Gastrocnemius medialis (tissue), 3 donors: ENCODE data around the genes B3GNT3, RPL18A and MAST3.

DNA sequence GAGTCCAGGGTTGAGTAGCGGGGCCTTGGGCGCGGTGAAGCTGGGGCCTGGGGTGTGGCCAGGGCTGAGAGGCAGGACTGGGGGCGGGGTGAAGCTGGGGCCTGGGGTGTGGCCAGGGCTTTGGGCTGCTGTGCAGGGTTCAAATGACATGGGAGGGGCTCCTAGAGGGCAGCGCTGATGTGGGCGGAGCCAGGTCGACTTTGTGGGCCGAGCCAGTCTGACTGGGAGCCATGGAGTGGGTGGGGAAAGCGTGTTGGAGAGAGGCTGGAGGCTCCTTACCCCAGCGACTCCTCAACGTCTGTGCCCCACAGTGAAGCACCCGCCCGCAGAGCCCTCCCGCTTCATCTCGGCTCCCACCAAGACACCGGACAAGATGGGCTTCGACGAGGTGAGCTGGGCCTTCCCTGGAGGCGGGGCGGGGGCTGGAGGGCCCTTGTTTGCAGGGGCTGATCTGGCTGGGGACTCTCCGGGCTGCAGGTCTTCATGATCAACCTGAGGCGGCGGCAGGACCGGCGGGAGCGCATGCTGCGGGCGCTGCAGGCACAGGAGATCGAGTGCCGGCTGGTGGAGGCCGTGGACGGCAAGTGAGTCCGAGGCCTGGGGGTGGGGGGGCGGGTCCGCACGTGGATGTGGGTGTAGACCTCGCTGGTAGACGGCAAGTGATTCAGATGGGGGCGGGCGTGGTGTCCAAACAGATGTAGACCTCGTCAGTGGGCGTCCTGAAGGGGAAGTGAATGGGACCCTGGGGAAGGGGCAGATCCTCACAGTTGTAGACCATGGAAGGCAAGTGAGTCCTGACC lies 21.6 kb downstream of the COLGALT1 start:
- PRO-cap = no peak
- RAMPAGE, long total RNA, 3 experiments = no peak in any of the 3 experiments

GRCh38 chr19:17794573-17795243 lies at the start of gene B3GNT3:
B3GNT3 (plus strand) TSS chr19:17795138.
- PRO-cap = no peak
- RAMPAGE, long total RNA, 3 experiments = no peak in any of the 3 experiments

DNA sequence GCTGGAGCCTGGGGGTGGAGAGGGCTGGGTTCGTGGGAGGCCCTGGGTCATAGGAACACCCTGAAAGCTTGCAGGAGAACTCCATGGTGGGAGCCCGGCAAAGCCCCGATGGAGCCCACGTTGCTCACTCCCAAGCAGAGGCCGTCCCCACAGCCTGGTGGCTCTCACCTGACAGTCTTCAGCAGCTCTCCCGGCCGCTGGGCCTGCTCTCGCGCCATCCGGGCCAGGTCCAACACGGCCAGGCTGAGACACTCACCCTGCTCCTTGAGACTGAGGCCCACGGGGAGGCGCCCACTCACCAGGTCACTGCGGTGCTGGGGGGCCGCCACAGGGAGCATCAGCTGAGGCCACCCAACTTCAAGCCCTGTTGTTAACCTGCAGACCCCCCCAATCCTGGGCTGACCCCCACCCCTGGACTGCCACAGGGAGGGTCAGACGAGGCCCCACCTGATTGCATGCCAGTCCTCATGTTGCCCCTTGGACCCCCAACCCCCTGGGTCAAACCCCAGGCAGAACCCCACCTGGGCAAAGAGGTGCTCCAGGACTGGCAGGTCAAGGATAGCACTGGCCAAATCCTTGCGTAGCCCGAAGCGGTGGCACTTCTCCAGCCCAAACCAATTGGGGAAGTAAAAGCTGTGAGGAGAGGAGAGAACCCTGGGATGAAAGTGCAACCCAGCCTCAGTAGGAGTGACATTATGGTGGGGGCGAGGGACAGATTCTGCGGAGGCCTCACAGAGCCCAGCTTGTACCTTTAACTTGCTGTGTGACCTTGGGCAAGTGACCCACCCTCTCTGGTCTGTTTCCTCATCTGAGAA lies 4.7 kb downstream of the JAK3 start:
- PRO-cap = no peak
- RAMPAGE, long total RNA, 3 experiments = no peak in any of the 3 experiments

DNA sequence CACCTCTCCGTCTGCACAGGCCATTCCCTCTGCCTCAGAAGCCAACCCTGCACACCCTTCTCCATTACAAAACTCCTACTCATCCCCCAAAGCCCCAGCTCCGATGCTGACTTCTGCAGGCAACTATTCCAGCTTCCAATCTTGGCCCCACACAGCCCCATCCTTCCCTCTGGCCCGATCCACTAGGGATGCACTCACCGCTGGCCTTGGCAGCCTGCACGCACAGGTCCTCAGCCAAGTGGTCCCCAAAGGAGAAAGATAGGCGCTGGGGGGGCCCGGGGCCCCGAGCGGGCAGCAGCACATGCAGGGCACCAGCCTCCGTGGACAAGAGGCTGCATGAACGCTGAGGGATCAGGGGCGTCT lies 3.8 kb downstream of the JAK3 start:
- PRO-cap = no peak
- RAMPAGE, long total RNA, 3 experiments = no peak in any of the 3 experiments

DNA sequence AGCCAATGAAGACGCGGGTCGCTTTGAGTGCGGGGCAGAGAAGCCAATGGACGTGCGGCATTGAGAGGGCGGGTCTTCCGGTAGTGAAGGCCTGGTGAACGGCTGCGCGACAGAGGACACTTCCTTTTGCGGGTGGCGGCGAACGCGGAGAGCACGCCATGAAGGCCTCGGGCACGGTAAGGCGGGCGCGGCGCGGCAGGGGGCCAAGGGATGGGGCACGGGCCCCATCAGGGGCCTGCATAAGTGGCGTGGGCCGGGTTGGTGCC lies at the start of gene RPL18A:
RPL18A (plus strand) TSS at position 112 of the 266 bp plus-strand sequence.
- PRO-cap = bidirectional peak, plus-strand start at position 124 of the sequence, minus-strand start outside the sequence
- RAMPAGE, long total RNA, 3 experiments = start-site peak on the plus strand in 3 of 3 experiments, centred at positions 125 to 133 of the sequence, 5,301 to 16,940 reads per replicate

DNA sequence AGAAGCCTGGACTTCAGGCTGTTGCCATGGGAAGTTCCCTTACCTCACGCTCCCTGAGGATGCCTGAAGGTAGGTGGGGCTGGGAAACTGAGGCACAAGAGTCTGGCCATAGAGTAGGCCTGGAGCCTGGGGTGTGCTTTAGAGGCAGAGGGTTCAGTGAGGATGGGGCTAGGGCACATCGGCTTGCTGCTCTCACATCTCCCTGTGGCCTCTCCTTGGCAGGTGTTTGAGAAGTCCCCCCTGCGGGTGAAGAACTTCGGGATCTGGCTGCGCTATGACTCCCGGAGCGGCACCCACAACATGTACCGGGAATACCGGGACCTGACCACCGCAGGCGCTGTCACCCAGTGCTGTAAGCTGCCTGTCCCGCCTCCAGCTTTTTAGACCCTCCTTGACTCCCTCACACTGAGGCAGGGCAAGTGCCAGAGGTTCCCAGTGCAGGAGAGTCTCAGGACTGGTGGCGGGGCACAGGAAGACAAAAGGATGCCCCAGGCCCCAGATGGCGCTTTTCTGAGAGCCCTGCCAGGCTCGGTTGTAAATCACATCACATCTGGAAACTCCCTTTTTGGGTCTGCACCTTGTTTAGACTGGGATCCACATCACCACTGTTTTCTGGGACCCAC lies 2.3 kb downstream of the RPL18A start:
- PRO-cap = no peak
- RAMPAGE, long total RNA, 3 experiments = no peak in any of the 3 experiments

DNA sequence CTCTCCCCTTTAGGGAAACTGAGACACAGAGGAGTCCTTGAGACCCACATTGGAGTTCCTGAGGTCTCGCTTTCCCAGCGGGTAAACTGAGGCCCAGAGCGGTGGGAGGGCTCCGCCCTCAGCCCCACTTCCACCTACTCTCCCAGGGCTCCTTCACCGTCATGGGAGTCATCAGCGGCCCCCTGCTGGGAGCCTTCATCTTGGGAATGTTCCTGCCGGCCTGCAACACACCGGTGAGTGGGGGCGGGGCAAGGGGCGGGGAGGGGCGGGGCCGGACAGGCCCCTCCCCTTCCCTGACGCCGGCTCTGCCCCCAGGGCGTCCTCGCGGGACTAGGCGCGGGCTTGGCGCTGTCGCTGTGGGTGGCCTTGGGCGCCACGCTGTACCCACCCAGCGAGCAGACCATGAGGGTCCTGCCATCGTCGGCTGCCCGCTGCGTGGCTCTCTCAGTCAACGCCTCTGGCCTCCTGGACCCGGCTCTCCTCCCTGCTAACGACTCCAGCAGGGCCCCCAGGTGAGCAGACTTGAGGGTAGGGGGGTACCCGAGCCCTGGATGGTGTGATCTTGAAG lies 11.9 kb downstream of the SLC5A5 start:
- PRO-cap = no peak
- RAMPAGE, long total RNA, 3 experiments = no peak in any of the 3 experiments

GRCh38 chr19:17948538-17948948 lies 15.7 kb downstream of the CCDC124 start:
- PRO-cap = no peak
- RAMPAGE, long total RNA, 3 experiments = no peak in any of the 3 experiments

DNA sequence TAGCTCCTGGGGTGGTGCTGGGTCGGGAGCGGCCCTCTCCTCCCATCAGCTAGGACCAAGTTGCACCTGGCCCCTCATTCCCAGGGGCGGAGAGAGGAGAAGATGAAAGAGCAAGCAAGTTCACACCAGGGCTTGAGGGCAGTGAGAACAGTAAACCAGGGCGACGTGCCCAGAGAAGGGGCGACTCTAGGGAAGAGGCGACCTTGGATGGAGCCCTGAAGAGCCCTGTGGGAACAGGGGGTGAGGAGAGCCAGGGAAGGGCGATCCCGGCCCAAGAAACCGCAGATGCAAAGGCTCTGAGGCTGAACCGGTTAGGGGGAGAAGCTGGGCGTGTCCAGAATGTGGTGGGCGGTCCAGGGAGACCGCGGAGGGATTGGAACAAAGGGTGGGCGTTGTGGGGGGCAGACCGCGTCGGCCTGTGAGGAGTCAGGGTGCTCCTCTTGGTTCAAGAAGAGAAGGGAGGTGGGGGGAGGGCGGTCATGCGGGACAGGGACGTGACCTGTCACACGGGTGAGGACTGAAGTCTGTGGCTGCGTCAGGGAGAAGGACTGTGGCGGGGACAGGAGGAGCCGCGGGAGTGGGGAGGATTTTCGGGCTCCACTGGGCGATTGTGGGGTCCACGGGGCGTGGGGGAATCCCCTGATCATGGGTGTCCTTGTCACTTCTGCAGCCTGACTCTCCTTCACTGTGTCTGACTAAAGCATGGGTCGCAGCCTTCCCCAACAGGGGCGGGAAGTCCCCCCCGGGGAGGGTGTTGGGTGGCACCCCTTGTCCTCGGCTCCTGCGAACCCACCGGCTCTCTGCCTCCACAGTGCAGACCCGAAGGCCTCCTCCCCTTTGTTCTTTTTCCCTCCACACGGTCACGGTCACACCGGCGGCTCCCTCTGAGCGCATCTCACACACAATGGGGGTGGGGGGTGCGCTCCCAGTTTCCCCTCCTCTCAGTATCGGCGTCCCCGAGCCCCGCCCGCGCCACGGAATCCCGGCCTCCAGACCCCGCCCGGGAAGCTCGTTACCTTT lies 16.6 kb upstream of the KCNN1 start:
- PRO-cap = no peak
- RAMPAGE, long total RNA, 3 experiments = no peak in any of the 3 experiments

- PRO-cap = bidirectional peak, plus-strand start at chr19:18001236, minus-strand start at chr19:18000993
- RAMPAGE, long total RNA, 3 experiments = no peak in any of the 3 experiments
Measured at GRCh38 chr19:18000914-18002028, 6.7 kb upstream of the ARRDC2 start.

DNA sequence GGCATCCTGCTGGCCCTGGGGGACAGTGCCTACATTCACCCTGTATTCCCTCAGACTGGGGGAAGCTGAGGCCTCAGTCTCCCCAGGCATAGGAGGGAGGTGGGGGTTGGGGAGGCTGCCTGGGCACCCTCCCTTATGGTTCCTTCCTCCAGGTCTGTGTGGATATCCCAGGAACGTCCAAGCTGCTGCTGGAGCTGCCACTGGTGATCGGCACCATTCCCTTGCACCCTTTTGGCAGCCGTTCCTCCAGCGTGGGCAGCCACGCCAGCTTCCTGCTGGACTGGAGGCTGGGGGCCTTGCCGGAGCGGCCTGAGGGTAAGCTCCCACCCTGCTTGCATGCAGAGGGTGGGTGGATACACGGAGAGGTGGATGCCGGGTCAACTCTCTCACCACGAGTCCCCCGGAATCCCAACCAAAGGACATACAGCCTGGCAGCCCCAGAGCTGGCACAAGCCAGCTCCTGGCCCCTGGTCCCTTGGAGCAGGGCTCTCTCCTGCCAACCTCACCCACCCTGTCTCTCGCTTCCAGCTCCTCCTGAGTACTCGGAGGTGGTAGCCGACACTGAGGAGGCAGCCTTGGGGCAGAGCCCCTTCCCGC lies 2.2 kb downstream of the ARRDC2 start:
- PRO-cap = unidirectional peak, plus-strand start at position 422 of the sequence
- RAMPAGE, long total RNA, 3 experiments = no peak in any of the 3 experiments

GRCh38 chr19:18023406-18024266 lies 15.7 kb downstream of the ARRDC2 start:
- PRO-cap = bidirectional peak, plus-strand start at chr19:18024060, minus-strand start at chr19:18023930
- RAMPAGE, long total RNA, 3 experiments = no peak in any of the 3 experiments

- PRO-cap = no peak
- RAMPAGE, long total RNA, 3 experiments = start-site peak on the plus strand in 1 of 3 experiments, at chr19:18097774-18097780 at its widest, 9 reads per replicate
Measured at GRCh38 chr19:18097394-18098276, at the start of gene MAST3. MAST3 (plus strand) TSS chr19:18097778.

DNA sequence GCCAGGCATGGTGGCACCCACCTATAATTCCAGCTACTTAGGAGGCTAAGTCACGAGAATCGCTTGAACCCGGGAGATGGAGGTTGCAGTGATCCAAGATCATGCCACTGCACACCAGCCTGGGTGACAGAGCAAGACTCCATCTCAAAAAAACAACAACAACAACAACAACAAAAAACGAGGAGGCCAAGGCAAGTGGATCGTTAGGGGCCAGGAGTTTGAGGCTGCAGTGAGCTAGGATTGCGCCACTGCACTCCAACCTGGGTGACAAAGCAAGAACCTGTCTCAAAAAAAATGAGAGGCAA lies 5.3 kb downstream of the PIK3R2 start:
- PRO-cap = no peak
- RAMPAGE, long total RNA, 3 experiments = no peak in any of the 3 experiments

GRCh38 chr19:18173006-18173276 lies 672 bp upstream of the IFI30 start:
- PRO-cap = no peak
- RAMPAGE, long total RNA, 3 experiments = no peak in any of the 3 experiments

- PRO-cap = no peak
- RAMPAGE, long total RNA, 3 experiments = no peak in any of the 3 experiments
Measured at GRCh38 chr19:18182891-18183366, 9.3 kb downstream of the IFI30 start.

DNA sequence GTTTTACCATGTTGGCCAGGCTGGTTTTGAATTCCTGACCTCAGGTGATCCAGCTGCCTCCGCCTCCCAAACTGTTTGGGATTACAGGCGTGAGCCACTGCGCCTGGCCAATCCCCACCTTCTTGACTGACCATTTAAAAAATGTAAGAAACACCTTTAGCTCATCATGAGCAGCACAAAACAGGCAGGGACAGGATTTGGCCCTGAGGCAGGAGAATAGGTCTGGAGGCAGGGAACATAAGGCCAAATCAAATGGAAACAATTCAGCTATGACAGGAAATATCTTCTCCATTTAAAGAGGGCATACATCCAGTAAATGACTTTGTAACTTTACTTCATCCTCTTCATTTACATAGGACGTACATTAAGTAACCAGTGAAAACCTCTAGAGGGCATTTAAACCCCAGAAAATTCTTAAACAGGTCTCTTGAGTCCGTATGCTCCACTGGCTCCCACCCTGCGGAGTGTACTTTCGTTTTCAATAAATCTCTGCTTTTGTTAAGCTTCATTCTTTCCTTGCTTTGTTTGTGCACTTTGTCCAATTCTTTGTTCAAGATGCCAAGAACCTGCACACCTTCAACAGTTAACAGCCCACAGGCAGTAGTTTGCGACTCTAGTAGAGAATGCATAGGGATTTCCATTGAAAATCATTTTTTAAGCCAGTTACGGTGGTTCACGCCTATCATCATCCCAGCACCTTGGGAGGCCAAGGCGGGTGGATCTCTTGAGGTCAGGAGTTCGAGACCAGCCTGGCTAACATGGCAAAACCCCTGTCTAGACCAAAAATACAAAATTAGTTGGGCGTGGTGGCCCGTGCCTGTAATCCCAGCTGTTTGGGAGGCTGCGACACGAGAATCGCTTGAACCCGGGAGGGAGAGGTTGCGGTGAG lies 1.1 kb upstream of the MPV17L2 start:
- PRO-cap = no peak
- RAMPAGE, long total RNA, 3 experiments = no peak in any of the 3 experiments

GRCh38 chr19:18204544-18204971 lies 716 bp upstream of the RAB3A start:
- PRO-cap = unidirectional peak, plus-strand start at chr19:18204714
- RAMPAGE, long total RNA, 3 experiments = no peak in any of the 3 experiments

DNA sequence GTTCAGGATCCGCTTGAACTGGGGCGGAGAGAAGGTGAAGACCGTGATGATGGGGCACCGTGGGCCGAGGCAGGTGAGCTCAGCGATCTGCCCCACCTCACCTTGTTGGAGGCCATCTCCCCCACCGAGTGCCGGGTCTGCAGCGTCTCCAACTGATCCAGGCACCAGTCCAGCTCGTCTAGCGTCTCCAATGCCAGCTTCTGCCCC lies 6.0 kb downstream of the PDE4C start:
- PRO-cap = no peak
- RAMPAGE, long total RNA, 3 experiments = no peak in any of the 3 experiments

- PRO-cap = no peak
- RAMPAGE, long total RNA, 3 experiments = no peak in any of the 3 experiments
Measured at GRCh38 chr19:18224908-18225424, 1.3 kb downstream of the PDE4C start.